Breast (tissue), 4 donors: Measurements from ENCODE around the gene LRTM2.

DNA sequence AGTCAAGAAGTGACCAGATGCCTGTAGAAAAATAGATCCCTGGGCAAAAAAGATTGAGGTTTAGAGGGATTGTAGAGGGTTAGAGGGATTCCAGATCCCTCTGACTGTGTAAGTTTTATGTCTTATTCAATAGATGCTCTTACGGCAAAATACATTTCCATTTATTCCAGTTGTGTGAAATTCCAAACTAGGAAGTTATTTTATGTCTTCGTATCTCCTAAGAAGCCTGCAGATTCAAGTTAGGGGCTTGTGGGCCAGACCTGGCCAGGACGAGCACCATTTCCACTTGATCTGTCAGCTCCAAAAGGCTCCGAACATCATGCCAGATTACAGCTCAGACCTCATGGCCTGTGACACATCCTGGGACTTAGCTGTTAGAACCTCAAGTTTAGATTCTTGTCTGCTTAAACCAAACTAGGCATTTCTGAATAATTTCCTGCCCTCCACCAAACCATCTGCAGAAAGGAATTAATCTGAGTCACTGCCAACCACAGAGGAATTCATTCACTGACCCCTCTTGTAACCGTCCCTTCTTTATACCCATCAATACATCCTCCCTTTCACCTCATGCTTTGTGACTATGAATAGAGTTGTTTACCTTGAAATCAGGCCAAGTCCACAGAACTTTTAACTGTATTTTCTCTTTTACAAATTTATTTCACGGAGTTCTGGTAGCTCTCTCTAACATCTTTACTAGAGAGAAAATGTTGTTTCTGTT, 120.4 kb downstream of the FBXL14 start:
- PRO-cap, 3 experiments, result no peak in any of the 3 experiments
- RRBS, result no CpG with 5 or more reads among the region's 6 CpGs

- PRO-cap, 3 experiments, result no peak in any of the 3 experiments
- RRBS, result 24% methylated on average over 4 of the region's 13 CpGs
These were observed 97.8 kb downstream of the FBXL14 start for GRCh38 chr12:1496547-1497095.

GRCh38 chr12:1605137-1605552, 10.8 kb upstream of the FBXL14 start:
- PRO-cap, 3 experiments, result peak in 2 of 3 experiments; most common plus-strand start chr12:1605494 (in 2); most common minus-strand start chr12:1605498 (in 1)
- RRBS, result under 1% methylated on average over 4 of the region's 9 CpGs

GRCh38 chr12:1667782-1668144, 23.1 kb upstream of the ADIPOR2 start:
- PRO-cap, 3 experiments, result no peak in any of the 3 experiments
- RRBS, result no CpG with 5 or more reads among the region's 11 CpGs

DNA sequence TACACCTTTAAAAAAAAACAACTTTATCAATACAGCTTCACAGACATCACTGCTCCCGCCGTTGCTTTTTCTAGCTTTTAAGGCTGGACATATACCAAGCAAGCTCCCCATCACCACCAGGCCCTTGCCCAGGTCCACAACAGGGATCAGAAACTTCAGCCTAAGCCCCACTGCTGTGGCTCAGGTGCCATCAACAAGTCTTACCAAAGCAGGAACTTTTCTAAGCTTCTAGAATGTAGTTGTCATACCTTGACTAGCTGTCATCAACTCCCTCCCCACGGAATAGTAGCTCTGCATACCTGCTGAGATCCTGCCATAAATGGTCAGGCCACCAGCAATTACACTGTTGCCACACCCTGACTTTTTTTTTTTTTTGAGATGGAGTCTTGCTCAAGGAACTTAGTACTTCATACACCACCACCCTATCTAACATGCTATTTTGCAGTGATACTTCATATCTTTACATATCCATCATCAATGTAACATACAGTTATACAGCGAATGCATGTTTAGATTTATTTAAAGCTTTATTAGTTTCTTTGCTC, 19.9 kb upstream of the ADIPOR2 start:
- PRO-cap, 3 experiments, result no peak in any of the 3 experiments
- RRBS, result no CpG with 5 or more reads among the region's 4 CpGs

- PRO-cap, 3 experiments, result no peak in any of the 3 experiments
- RRBS, result no CpG with 5 or more reads among the region's 4 CpGs
These were observed 9.8 kb upstream of the ADIPOR2 start for GRCh38 chr12:1681094-1681544.

DNA sequence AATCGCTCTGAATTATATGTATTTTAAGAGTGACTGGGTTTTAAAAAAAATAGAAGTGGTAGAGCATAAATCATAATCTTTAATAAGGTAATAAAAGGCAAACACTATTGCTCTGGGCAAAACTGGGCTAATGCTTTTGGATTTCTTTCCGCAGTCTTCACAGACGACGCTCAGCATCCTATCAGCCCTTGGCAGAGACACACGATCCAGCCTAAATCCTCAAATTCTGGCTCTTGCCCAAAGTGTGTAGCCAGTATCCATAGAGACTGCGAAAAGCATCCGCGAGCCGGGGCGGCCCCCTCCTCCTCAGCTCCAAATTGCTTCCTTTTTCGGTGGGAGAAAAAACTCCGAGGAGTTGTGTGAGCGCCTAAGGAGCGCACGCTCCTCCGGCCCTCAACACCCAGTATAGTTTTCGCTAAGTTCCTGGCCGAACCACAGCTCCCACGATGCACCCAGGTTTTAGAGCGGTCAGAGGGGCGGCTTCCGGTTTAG, 384 bp upstream of the ADIPOR2 start:
- PRO-cap, 3 experiments, result peak in 3 of 3 experiments; most common minus-strand start position 461 of the sequence (in 3)
- RRBS, result 7% methylated on average over 3 of the region's 22 CpGs

DNA sequence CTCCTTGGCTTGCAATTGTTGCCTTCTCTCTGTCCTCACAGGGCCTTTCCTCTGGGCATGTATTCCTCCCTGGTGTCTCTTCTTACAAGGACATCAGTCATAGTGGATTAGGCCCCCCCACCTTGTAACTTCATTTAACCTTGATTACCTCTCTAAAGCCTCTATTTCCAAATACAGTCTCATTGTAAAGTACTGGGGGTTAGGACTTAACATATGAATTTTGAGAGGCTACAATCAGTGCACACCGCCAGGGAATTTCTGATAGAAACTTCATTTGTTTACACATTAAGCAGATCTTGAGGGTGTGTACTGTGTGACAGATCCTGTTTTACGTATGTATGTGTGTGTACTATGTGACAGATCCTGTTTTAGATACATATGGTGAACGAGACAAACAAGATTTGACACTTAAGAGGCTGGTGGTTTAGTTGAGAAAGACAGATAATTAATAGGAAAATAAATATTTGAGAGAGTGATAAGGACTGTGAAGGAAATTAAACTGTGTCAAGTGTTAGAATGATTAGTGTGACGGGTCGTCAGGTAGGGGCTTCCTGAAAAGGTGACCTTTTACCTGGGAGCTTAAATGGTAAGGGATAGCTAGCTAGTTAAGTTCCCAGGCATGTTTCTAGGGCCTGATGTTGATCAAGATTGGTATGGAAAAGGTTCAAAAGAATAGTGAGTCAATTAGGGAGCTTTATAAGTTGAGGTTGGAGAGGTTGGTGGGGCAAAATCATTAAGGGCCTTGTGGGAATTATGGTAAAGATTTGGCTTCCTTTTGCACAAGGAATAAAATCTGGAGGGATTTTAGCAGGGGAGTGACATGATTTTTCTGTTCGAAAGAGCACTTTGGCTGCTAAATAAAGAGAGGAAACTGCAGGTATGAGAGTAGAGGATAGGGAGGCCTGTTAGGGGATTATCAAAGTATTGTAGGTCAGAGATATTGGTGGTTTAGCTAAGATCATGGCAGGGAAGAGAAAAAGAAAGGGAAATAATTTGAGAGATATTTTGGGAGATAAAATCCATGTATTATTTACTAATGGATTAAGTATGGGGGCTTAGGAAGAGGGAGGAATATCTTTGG, 49.9 kb downstream of the ADIPOR2 start:
- PRO-cap, 3 experiments, result no peak in any of the 3 experiments
- RRBS, result no CpG with 5 or more reads among the region's 6 CpGs

- PRO-cap, 3 experiments, result no peak in any of the 3 experiments
- RRBS, result no CpG with 5 or more reads among the region's 8 CpGs
These were observed 39.8 kb upstream of the LRTM2 start for GRCh38 chr12:1780435-1781128.

DNA sequence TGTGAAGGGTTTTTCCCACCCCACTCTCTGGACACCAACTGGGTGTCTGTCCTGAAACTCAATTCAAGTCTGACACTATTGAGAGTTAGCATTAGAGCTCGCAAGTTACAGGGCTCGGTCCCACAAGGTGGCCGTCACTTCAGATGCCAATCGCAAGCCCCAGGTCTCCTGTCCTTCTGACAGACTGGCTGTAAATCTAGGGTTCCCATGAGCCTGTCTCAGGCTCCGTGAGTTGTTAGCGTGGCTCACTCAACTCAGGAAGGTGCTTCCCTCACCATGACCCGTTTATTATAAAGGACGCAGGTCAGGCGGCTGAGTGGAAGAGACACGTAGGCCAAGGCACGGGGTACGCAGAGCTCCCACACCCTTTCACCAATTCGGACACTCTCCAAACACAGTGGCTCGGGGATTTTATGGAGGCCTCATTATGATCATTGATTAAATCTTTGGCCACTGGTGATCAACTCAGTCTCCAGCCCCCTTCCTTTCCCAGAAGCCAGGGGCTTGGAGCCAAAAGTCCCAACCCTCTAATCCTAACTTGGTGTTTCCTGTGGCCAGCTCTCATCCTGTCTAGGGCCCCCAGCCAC, 25.9 kb upstream of the LRTM2 start:
- PRO-cap, 3 experiments, result no peak in any of the 3 experiments
- RRBS, result no CpG with 5 or more reads among the region's 14 CpGs

DNA sequence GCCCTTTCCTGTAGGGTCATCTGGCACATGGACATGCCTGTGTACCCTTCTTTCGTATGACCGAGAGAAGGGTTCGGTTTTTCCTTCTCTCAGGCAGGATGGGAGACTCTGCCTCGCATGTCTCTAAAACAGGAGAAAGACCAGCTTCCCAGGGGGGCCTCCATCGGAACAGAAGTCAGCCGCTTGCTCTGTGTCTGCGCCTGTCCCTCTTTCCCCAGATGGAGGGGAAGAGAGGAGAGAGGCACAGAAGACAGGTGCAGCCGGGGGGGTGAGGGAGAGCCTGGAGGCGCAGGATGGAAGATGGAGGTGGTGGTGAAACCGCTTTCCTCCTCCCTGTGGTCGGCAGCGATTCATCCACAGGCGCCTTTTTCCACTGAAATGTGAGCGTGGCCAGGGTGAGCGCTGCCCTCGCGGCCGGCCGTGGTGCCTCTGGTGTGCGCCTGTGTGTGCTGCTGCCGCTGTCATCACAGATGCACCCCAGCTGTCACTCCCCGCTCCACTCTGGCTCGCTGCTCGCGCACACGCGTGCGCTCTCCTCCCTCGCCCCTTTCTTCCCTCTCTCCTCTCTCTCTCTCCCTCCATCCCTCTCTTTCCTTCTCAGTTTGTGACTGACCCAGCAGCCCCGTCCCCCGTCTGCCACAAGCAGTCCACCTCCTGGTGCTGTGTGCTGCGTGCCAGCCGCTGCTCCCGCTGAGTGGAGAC, at the start of gene LRTM2:
LRTM2 (plus strand) TSS at position 581 of the 702 bp plus-strand sequence.
- PRO-cap, 3 experiments, result no peak in any of the 3 experiments
- RRBS, result no CpG with 5 or more reads among the region's 34 CpGs

GRCh38 chr12:2205981-2206557, 153.3 kb downstream of the CACNA1C start:
- PRO-cap, 3 experiments, result no peak in any of the 3 experiments
- RRBS, result no CpG with 5 or more reads among the region's 8 CpGs

- PRO-cap, 3 experiments, result no peak in any of the 3 experiments
- RRBS, result 18% methylated on average over 2 of the region's 12 CpGs
These were observed 231.0 kb downstream of the CACNA1C start for GRCh38 chr12:2283753-2284275.

DNA sequence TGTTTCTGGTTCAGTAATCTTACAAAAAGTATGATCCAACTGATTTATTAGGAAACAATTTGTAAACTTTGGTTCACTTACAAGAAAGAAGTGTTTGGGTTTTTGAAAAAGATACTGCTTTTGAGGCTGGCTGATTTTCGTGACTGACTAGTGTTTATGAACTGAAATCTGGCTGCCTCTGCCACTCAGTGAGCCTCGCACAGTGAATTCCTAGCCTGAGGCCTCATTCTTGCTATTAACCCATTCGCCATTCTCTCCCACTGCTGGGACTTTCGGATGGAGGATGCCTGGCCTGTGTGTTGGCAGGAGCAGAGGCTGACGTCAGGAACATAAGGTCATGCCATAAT, 249.2 kb downstream of the CACNA1C start:
- PRO-cap, 3 experiments, result no peak in any of the 3 experiments
- RRBS, result no CpG with 5 or more reads among the region's 5 CpGs

DNA sequence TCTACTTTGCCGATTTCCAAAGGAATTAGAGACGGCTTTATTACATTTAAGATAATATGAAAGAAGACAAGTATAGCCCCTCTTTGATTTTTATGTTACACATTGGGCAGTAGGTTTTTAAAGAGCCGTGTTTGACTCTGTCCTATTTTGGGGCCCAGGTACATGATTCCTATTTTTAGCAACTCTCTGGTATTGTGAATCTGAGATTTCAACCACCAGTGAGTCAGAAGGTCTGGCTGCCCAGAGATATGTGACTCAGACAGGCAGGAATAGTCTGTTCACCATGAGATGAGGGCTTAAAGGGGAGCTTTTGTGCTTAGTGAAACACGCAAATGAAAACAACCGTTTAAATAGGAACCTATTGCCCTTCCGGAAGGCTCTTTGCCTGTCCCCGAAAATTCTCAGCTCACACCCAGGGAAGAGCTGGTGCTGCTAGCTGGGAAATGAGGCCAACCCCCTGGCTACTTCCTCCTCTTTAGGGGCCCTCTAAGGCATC, 283.5 kb downstream of the CACNA1C start:
- PRO-cap, 3 experiments, result no peak in any of the 3 experiments
- RRBS, result no CpG with 5 or more reads among the region's 7 CpGs

DNA sequence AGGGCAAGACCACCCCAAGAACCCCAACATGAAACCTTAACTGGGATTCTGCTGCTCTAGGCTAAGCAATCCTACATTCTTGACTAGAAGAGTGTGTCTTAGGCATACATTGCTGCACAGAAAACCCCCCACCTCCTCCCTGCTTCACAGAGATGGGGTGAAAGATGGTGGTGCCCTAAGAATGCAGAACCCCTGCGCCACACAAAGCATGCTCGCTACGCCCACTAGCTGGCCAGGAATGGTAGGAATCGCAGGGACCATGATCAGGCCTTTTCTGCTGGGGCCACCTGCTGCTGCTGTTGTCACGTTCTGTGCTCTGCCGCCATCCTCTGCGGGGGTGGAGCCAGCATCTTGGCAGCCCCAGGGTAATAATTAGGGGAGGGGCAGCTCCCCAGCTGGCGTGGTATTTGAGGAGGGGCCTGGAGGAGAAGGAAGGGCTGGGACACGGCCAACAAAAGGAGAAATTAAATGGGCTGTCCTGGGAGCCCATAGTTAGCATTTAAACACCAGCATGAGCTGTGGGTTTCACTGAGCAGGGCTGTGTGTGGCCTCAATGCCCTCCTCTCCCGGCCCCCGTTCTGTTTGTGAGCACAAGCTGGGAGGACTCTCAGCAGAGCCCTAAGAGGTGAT, 324.0 kb downstream of the CACNA1C start:
- PRO-cap, 3 experiments, result no peak in any of the 3 experiments
- RRBS, result no CpG with 5 or more reads among the region's 11 CpGs

DNA sequence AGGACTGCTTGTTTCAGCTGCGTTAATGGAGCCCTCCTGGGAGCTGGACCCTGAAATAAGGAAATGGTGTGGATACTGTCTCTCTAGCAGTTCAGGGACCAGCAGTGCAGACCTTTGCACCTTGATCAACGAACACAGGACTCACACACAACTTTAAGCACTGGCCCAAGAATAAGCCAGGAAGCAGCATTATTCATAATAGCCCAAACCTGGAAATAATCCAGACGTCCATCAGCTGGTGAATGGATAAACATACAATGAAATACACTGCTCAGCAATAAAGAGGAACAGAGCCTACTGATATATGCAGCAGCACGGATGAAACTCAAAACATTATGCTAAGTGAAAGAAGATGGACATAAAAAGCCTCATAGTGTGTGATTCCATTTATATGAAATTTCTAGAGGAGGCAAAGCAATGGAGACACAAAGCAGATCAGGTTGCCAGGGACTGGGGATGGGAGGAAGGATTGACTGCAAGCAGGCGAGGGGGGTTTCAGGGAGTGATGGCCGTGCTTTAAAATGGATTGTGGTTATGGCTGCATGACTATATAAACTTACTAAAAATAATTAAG, 303.9 kb upstream of the FKBP4 start:
- PRO-cap, 3 experiments, result no peak in any of the 3 experiments
- RRBS, result no CpG with 5 or more reads among the region's 6 CpGs

- PRO-cap, 3 experiments, result no peak in any of the 3 experiments
- RRBS, result no CpG with 5 or more reads among the region's 5 CpGs
These were observed 173.3 kb upstream of the FKBP4 start for GRCh38 chr12:2621493-2621811.

- PRO-cap, 3 experiments, result peak in 1 of 3 experiments; most common plus-strand start chr12:2628612 (in 1); most common minus-strand start chr12:2628405 (in 1)
- RRBS, result no CpG with 5 or more reads among the region's 10 CpGs
These were observed 166.4 kb upstream of the FKBP4 start for GRCh38 chr12:2628319-2628796.

DNA sequence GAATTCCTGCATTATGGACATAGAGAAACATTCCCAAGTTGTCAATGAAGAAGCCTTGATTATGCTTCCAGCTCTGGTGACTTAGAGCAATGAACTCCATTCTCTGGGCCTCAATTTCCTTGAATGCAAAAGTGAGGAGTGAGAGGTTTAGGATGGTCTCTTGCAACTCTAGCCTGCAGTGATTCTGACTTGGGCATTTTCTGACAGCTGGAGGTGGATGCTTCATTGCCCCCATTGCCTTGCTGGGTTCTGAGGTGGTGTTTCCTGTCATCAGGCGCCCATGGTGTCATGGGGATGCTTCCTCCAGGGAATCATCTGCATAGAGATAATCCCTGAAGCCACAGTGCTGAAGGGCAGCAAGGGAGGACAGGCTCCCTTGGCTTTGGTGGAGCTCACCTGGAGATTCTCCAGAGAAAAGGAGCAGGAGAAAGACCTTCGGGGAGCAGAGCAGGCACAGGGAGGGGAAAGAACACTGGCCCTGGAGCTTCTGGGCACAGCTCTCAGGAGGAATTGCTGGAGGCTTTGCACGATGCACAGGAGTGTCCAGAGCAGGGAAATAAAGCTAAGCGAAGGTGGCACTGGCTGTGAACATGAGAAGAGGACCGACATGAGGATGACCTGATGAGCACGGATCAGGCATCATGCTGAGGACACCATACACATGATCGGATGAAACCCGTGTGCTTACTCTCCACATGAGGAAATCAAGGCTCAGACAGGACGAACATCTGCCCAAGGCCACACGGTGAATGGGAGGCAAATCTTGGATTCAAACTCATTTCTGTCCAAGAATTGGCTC, 155.1 kb upstream of the FKBP4 start:
- PRO-cap, 3 experiments, result no peak in any of the 3 experiments
- RRBS, result no CpG with 5 or more reads among the region's 10 CpGs